ENCODE measurements around the gene ARFGAP3.

DNA sequence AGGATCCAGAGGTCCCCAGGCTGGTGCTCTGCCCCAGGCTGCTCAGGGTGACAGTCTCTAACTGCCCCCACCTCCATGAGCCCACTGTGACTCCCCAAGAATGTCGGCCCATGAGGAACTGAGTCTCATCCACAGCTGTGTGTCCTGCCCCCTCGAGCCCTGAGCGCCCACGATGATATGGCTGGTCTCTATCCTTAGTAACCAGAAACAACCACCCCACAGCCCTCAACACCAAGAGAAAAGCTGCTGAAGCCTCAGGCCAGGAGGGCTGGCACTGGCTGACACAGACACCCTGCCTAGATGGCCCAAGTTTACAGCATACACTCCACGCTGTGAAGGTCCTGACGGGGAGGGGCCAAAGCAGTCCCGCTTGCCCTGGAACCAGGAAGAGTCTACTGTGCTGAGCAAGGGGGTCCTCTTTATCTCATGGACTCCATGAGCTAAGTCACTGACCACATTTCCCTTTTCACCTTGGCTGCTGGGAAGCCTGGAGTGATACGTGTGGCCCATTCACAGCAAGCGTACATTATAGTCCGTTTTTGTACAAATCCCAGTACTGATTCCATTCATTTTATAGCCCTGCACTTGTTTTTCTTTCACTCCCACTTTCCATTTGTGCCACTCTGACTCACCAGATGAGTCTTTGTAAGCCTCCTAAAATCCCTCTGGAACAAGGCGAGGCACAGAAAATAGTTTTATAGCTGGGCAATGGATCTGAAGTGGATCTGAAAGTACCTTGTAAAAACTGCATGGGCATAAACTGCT is 5.9 kb upstream of the POLDIP3 start:
- PRO-cap = no peak

- PRO-cap = no peak
These were observed 12.3 kb downstream of the ATP5MGL start for GRCh38 chr22:42627993-42628519.

- PRO-cap = no peak
These were observed 22.1 kb upstream of the CYB5R3 start for GRCh38 chr22:42671291-42671704.

DNA sequence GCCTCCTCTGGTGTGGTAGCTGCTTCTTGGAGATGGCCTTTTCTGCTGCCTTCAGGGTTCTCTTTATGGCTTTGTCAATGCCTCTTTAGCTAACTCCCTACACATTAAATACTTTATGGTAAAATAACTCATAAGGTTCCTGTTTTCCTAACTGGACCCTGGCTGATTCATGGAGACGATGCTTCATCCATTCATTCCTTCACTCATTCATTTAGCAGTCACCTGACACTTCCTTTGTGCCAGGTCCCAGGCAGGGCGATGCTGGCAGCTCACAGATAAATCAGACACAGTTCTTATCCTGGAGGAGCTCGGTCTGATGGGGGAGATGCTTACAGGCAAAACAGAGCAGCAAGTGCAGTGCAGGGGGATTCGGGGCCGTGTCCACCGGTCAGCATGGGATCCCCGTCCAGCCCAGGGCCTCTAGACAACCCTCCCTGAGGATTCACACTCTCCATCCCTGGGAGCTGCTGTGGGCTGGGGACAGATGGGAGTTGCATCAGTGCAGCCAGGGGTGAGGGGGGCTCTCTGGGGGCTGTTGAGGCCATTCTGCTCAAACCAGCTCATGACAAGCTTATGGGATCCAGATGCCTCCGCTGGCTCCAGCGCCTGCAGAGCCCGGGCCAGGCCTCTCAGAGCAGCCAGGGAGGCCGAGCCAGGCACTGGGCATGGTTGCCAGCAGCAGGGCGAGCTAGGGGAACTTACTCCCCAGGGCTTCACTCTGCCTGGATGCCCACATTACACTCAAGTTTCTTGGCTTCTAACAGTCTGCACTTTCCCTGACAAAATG is 34.2 kb upstream of the CYB5R3 start:
- PRO-cap = no peak

GRCh38 chr22:42719545-42719983 is 1.1 kb downstream of the A4GALT start:
- PRO-cap = no peak

GRCh38 chr22:42757585-42758007 is 36.9 kb upstream of the A4GALT start:
- PRO-cap = no peak

- PRO-cap = no peak
These were observed 66.1 kb downstream of the ARFGAP3 start for GRCh38 chr22:42791020-42791261.

GRCh38 chr22:42797050-42797570 is 60.0 kb downstream of the ARFGAP3 start:
- PRO-cap = no peak

GRCh38 chr22:42856852-42857801 is at the start of gene ARFGAP3:
Gene ARFGAP3, minus strand, starts transcription at chr22:42857273.
- PRO-cap = bidirectional peak, plus-strand start at chr22:42857065, minus-strand start at chr22:42856974; unidirectional peak, minus-strand start at chr22:42857119; bidirectional peak, plus-strand start at chr22:42857464, minus-strand start at chr22:42857239

DNA sequence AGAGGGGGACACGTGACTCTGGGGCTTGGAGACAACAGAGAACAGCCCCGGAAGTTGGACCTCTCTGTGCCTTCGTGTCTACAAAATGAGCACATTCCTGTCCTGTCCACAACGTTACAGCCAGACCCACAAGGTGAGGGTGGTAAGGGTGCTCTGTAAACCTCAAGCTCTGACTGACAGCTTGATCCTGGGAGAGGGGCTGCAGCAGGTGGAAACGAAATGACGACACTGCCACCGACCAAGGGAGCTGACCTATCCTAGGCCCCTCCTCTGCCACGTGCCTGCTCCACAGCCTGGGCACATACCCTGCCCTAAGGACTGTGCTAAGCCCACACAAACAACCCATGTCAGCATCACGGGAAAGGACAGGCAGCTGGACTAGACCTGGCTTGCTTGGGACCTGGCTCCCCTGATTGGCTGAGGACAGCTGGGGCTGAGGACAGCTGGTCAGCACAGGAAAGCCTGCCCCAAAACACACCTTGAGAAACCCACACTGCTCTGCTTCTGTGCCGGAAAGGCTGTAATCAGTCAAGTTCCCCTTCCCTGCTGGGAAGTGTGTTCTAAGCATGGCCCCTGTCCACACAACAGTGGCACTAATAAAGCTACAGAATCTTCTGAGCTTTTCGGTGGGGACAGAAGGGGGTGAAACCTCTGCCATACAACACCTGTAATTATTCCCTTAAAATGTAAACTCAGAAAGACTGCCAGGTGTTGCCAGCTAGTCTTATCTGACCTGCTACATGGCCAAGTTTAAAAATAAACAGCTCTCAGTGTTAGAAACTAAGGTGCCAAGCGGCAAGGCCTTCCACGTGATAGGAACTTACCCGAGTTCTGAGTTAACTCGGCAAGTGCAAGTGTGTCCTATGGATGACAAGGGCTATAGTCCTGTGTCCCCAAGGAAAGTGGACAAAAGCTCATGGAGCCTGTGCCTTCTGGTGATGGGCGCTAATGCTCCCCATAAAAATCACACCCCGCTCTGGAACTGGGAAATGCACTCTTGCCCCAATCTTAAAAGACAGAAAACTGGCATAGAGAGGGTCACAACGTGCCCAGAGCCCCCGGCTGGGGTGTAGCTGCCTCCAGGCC is 35.6 kb upstream of the ARFGAP3 start:
- PRO-cap = no peak

DNA sequence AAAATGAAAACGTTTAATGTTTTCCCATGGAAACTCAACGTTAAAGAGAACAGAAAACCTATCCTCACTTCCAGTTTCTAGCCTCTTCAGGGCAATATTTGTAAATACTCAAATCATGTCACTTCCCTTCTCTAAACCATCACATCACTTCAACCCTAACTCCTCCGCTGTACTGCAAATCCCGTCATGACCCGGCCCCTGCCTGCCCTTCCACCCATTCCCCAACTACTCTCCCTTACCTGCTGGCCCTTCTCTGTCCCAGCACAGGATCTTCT is 74.8 kb upstream of the ARFGAP3 start:
- PRO-cap = no peak

DNA sequence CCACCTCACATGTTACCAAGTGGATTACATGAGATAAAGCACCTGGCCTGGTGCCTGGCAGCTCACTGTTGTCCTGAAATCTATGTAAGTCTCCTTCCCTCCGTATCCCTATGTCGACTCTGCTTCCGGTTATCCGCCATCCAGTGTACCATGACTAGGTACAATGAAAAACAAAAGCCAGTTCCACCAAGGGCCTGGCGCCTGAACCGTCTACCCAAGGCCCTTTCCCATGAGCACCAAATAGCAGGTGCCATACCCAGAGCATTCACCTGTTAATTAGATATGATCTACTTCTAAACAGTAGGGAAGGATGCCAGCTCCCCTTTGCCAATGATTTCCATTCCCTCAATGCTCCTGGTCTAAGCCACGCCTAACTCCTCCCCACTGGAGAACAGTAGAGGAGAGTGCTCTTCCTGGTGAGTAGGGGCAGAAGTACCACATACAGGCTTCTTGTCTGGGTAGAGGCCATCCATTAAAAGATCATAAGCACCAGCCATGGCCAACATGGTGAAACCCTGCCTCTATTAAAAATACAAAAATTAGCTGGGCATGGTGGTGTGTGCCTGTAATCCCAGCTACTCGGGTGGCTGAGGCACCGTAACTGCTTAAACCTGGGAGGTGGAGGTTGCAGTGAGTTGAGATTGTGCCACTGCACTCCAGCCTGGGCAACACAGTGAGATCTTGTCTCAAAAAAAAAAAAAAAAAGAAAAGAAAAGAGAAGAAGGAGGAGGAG is 40.7 kb downstream of the PACSIN2 start:
- PRO-cap = no peak

- PRO-cap = no peak
These were observed 7.4 kb downstream of the PACSIN2 start for GRCh38 chr22:43007468-43008042.

- PRO-cap = no peak
These were observed 3.6 kb upstream of the PACSIN2 start for GRCh38 chr22:43018404-43019124.

DNA sequence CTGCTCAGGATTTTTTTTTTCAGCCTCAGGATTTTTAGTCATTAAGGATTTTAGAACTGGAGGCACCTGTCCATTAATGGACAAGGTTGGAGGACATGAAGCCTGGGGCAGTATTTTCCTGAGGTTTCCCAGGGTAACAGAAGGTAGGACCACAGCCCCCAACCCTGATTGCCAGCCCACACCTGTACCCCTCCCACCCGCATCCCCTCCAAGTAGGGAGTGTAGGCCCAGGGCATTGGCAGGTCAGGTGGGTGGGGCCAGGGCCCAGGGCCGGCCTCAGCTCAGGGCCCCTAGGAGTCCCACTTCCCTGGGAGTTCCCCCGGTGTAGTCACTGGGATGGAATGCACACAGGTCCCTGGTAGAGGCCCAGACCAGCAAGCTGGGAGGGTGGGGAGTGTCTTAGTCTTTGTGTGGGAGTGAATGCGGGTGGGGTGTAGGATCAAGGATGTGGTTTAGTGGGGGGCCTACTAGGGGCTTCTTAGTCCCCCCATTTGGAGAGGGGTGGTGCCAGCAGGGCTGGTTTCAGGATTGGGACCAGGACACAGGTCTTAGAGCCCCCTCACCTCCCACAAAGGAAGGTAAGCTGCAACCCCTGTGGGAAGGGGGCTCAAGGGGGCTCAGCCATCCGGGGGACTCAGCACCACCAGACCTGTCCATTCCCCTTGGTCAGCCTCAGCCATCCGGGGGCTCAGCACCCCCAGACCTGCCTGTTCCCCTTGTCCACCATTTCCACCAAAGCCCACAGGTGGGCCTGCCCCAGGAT is 16.3 kb downstream of the BIK start:
- PRO-cap = no peak

DNA sequence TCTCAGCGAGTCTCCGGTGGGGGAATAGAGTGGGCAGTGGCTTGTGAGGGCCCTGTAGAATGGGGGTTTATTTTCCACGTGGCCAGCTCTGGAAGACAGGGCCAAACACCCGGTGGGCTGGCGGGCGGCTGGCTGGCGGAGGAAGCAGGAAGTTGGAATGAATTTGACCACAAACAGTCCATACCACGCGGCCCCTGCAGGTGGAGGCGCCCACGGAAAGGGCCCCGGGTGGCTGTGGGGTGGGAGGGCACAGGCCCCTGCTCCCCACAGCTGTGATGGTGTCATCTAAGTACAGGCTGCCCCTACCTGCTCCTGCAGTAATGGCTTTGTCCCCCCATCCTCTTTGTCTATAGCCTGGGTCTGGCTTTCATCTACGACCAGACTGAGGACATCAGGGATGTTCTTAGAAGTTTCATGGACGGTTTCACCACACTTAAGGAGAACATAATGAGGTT is 15.0 kb downstream of the MCAT start:
- PRO-cap = no peak

- PRO-cap = no peak
These were observed 14.2 kb downstream of the MCAT start for GRCh38 chr22:43128663-43129758.

- PRO-cap = bidirectional peak, plus-strand start at chr22:43148881, minus-strand start at chr22:43148793
These were observed 2.8 kb upstream of the TSPO start for GRCh38 chr22:43148561-43149001.

GRCh38 chr22:43227211-43227562 is 40.3 kb upstream of the TTLL12 start:
- PRO-cap = no peak

GRCh38 chr22:43295161-43295731 is 47.9 kb downstream of the SCUBE1 start:
- PRO-cap = no peak